ENCODE data around the gene ARFIP1.

DNA sequence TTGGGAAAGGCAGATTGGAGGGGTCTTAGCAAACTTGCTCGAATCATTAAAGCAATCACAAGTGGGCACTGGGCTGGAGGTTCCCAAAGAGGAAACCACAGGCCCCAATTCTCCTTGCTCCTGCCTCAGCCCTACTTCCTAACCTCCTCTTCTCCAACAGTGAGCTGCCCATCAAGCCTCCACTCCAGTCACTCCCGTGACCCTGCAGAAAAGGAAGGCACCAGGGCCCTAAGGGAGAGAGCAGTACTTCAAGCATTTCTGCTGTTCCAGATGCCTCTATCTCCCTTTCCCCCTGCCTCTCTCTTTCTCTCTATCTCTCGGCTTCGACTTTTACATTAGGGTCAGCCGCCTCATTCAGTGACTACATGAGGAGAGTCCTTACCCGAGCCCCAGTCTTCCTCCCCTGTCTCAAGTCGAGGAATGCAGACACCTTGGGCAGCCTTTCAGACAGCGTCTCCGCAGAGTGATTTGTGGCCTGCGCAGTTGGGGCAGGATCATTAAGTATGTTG, 311.9 kb upstream of the GATB start:
- PRO-cap, result no peak

- PRO-cap, result bidirectional peak, plus-strand start at chr4:152779982, minus-strand start at chr4:152779741; bidirectional peak, plus-strand start at chr4:152780349, minus-strand start at chr4:152780187
Observed at GRCh38 chr4:152779372-152780495, at the start of gene ARFIP1. Gene ARFIP1 (plus strand): TSS chr4:152779954.

- PRO-cap, result no peak
Observed at GRCh38 chr4:152972878-152973533, 36.9 kb downstream of the FHDC1 start.

GRCh38 chr4:153005790-153006632, 69.9 kb downstream of the FHDC1 start:
- PRO-cap, result no peak

GRCh38 chr4:153064339-153065878, 128.8 kb downstream of the FHDC1 start:
- PRO-cap, result unidirectional peak, plus-strand start at chr4:153064759

GRCh38 chr4:153067418-153067721, 131.2 kb downstream of the FHDC1 start:
- PRO-cap, result bidirectional peak, plus-strand start at chr4:153067652, minus-strand start at chr4:153067528

DNA sequence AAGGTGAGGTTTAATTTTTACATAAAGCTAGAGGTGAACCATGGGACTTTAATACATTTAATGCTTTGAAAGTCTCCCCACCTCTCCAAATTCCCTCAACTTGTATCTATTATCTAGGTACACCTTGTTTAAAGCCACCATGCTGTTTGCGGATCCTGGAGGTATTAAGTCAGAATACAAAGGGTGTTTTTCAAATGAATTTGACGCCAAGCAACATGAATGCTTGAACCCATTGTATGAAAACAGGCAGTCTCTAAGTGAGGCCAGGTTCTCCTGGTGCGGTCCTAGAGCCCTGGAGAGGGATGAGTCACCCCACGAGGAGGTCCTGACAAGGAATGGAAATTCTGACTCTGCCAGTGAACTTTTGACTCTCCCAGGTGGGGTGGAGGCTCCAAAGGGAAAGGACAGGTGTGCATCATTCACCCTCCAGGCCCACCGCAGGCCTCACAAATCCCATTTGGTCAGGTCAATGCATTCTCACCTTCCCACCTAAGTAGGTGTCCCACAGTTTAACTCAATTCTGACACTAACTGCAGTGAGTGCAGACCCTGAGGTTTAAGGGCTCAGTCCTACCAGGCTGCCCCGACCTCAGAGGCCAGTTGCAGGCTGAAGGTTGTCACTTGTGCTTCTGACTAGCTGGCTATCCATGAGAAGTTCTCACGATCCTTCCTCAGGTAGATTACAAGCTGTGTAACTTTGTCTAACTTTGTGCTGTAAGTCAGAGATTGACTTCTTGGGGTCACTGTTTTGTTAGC, 1.6 kb downstream of the TRIM2 start:
- PRO-cap, result bidirectional peak, plus-strand start at position 376 of the sequence, minus-strand start at position 294 of the sequence

DNA sequence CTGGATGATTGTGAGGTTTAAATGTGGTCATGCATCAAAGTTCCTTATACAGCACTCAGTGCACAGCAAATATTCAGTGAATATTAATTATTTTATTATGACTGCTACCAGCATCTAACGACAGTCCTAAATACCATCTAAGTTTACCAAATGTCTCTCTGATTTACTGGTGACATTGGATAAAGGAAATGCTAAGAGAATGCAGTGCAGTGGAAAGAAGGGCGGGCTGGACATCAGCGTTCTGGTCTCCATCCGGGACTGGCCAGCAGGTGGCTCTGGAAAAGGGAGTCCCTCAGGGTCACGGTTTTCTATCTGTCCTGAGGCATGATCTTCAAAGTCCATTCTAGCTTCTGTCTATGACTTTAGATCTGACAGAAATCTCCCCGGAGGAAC, 3.2 kb downstream of the TRIM2 start:
- PRO-cap, result unidirectional peak, minus-strand start at position 277 of the sequence

DNA sequence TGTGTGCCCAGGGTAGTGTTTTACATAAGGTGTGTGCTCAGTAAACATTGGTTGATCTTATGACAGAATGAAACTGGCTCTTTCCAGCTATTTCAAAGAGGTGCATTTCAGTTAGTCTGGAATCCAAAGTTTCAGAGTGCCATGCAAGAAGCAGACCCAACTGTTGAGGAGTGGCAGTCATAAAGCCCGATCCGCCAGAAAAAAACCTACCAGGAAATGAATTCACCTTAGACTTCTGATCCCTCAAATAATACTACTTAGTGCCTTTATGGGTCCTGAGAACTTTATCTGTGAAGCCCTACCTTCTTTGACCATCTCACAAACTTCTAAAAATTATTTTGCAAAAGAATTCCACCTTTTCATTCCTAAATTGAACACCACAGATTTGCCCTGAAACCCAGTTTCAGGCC, 14.9 kb downstream of the TRIM2 start:
- PRO-cap, result no peak

DNA sequence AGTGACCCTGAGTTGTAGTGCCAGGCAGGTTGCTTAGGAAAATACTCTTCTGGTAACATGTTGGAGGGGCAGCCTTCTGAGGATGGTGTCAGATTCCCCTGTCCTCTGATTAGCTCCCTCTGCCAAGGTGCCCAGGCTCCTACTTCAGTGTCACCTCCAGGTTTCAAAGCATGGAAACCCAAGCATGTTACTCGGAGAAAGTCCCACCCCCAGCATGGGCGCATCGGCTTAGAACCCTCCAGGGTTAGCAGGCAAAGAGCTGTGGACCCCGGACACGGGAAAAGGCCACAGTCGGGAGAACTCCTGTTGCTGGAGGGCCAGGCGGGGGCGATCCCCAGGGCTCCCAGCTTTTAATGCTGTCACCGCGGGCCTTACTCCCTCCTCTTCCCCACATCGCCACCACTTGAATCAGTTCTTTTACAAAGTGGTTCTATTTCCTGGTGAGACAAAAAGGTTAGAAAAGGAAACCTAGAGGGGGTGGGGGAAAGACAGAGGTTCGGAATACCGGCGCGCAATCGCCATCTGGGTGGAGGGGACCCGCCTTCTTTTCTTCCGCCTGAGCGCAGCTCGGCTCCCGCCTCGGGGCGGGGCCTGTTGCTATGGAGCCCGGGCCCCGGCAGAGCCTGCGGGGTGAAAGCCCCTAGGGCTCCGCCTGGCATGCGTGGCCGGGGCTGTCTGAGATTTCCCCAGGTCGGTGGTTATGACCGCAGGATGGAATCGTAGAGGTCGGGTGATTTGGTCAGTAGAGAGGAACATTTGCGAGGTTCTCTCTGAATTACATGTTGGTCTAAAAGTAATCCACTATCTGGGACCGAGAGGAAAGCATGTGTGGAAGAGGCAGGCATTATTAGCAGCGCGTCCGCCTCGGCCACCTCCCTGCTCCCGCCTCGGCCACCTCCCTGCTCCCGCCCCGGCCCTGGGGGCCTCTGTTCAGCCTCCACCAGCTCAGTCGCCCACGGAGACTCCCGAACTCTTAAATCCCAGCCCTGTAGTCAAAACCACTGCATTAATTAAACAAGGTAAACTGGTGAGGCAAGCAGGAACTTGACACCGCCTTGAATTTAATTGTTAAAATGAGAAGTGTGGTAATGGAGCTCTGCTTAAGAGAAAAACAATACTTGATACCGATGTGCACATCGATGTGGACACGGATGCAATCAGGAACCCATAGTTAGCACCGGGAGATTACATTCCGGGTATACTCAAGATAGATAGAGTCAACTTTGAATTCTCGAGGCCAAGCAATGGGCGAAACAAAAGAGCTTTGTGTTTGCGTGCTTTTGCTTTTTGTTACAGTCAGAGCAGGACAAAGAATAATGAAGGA, 44.9 kb downstream of the TRIM2 start:
- PRO-cap, result no peak

GRCh38 chr4:153345793-153346248, 1.3 kb downstream of the MND1 start:
- PRO-cap, result no peak

DNA sequence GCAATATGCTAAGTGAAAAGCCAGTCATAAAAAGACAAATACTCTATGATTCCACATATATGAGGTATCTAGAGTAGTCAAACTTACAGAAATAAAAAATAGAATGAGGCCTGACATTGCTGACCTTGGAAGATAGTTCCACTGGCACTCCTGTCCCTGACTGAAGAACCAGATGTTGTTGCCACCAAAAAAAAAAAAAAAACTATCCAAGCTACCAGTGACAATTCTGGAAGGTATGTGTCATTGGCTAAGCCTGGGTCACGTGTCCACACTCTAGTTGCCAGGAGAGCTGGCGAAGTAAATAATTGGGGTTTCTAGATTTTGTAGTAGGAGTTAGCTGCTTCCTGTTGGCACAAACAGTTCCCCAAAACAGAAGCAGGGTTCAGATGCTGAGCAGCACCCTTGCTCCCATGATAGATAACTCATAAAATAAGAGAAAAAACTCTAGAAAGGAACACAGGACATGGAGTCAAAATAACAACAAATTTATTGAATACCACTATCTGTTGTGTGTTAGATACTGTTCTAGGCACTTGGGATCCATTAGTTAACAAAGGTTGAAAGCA, 20.5 kb downstream of the MND1 start:
- PRO-cap, result no peak

DNA sequence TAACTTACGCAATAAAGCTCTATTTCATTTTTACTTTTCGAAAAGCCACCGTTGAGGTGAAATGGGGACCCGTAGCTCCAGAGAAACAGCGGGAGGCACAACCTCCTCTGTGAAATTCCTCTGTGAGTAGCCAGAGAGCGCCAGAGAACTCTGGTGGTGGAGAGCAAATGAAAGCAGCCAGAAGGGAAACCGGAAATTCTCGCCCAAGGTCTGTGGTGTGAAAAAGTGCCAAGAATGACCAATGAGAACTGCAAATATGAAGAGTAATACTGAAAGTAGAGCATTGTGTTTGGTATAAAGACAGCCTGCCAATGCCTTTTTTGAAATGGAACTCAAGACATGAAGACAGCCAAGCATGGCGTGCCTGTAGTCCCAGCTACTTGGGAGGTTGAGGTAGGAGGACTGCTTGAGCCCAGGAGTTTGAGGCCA, 33.0 kb upstream of the TMEM131L start:
- PRO-cap, result no peak

DNA sequence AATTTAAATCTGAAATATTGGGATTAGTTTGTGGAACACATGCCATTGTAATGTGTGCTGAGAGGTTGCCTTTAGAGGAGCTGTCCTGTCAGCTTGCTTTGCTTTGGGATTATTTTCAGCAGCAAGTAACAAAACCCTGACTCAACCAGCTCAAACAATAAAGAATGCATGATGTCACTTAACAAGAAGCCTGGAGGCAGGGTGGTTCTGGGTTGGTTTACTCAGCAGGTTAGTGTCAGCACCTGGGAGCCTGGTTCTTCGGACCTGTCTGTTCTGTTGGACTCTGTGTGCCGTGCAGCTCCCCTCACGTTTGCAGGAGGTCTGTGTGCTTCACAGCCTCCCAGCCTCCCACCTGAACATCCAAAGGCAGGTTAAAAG, 20.1 kb downstream of the TMEM131L start:
- PRO-cap, result no peak

- PRO-cap, result no peak
Observed at GRCh38 chr4:153564441-153565400, 98.6 kb downstream of the TMEM131L start.

GRCh38 chr4:153576934-153577541, 107.0 kb upstream of the TLR2 start:
- PRO-cap, result no peak

- PRO-cap, result no peak
Observed at GRCh38 chr4:153655620-153656407, 28.3 kb upstream of the TLR2 start.

DNA sequence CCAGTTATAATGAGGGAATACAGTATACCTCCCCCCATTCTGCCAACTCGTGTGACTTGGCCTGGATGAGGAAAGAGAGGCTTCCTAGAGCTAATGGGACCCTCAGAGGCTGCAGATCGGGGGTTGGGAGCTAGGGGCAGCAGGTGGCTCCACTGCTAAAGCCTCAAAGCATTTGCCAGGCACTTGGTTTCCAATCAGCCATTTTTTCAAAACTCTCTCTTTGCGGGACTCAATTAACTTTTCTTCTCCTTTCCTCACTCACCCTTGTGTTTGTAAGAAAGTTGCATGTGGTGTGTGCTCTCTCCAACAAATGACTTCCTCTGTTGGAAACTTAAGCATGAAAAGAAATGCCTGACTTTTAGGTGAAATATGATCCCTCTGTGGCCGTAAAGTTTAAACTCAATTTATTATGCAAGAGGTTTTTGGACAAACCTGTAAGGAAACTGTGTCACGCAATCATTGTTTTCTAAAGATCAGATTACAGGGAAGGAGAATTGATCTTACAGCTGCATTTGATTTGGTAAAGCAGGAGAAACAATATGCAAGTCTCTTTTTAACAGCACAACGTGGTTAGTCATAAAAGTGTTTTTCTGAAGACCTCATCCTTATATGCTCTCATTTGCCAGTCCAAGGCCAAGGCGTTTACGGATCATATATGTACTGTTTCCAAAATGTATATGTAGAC, 7.0 kb downstream of the SFRP2 start:
- PRO-cap, result no peak

DNA sequence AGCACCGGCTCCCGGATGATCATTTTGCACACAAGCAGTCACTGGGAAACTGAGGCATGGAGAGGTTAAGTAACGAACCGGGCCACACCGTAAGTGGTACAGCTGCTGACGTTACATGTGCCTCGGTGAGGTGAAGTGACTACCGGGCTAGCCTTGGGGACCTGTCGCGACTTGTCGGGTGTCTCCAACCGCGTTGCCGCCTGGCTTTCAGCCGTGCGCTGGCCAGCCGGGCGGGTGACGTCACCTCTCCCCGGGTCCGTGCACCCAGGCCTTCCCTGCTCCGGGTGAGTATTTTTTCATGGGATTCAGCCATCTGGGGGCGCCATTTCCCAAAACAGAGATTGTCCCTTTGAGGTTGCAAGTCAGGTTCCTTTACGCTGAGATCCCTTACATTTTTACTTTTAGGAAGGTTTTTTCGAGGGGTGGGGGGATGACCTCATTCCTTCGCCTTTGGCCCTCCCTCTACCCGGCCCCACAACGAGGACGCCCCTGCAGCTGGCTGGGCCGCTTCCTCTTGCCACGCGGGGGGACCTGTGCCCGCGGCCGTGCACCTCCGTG, 3.4 kb upstream of the SFRP2 start:
- PRO-cap, result no peak

DNA sequence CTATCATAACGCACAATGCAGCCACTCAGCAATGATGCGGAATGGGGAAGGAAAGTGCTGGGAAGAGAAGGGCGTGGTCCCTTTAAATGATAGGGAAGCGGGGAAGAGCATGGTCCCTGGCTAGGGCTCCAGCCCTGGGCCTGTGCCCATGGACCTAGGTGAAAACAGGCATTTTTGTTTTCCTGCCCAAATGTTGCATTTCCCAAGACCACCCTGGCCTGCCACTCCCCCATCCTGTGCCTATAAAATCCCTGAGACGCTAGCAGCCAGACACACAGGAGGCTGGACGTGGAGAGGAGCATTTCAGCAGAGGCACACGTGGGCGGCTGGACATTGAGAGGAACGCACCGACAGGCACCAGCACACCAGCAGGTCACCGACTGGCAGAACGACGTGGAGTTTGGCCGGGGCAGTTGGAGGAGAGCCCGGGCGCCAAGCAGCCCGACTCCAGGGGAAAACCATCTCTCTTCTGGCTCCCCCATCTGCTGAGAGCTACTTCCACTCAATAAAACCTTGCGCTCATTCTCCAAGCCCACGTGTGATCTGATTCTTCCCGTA, 234.7 kb upstream of the SFRP2 start:
- PRO-cap, result no peak

Data from jejunum (tissue), 1 donor.